Measurements from ENCODE around the genes RADIL and RBAK.

GRCh38 chr7:4726038-4726457 is 44.0 kb downstream of the FOXK1 start:
- PRO-cap: bidirectional peak, plus-strand start at chr7:4726272, minus-strand start at chr7:4725971
- RAMPAGE, long total RNA, 4 experiments: no peak in any of the 4 experiments

GRCh38 chr7:4882815-4883901 is at the start of gene RADIL:
RADIL (minus strand) TSS chr7:4883716.
- PRO-cap: unidirectional peak, minus-strand start at chr7:4883649
- RAMPAGE, long total RNA, 4 experiments: start-site peak on the minus strand in 2 of 4 experiments, at chr7:4883633-4883696 at its widest, 15 to 35 reads per replicate

GRCh38 chr7:5045484-5046069 is at the start of gene RBAK:
RBAK (plus strand) TSS chr7:5045860.
- PRO-cap: bidirectional peak, plus-strand start at chr7:5045924, minus-strand start at chr7:5045798
- RAMPAGE, long total RNA, 4 experiments: no peak in any of the 4 experiments

- PRO-cap: no peak
- RAMPAGE, long total RNA, 4 experiments: no peak in any of the 4 experiments
These were observed 676 bp downstream of the RBAK start for GRCh38 chr7:5046070-5047002.

GRCh38 chr7:5212433-5212972 is 22.5 kb downstream of the WIPI2 start:
- PRO-cap: no peak
- RAMPAGE, long total RNA, 4 experiments: no peak in any of the 4 experiments

DNA sequence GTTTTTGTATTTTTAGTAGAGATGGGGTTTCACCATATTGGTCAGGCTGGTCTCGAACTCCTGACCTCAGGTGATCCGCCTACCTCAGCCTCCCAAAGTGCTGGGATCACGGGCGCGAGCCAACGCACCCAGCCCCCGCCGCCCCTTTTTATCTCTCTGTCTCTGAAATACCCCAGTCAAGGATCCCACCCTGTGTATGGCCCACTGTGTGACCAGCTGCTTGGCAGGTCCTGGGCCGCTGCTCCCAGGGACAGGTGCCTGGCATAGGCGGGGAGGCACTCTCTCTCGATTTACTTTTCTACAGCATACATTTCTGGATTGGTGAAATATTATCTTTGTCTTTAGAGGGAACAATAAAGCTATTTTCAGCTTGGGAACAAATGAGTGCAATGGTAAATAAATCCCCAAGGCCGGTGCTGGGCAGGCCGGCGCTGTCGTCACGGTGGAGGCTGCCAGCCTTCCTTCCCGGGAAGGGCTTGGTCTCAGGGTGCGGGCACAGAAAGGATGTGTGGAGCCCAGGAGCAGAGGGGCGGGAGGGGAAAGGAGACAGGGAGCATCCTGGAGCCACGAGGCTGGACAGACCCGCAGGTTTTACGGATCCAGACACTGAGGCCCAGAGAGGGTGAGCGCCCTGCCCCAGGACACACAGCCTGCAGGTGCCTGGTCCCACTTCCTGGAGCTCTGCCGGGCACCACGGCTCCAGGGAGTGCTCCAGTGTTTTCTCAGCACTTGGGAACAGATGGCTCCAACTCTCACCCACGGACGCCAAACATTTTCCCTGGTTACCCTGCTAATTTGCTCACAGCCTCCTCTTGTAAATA is 9.0 kb upstream of the SLC29A4 start:
- PRO-cap: no peak
- RAMPAGE, long total RNA, 4 experiments: no peak in any of the 4 experiments

DNA sequence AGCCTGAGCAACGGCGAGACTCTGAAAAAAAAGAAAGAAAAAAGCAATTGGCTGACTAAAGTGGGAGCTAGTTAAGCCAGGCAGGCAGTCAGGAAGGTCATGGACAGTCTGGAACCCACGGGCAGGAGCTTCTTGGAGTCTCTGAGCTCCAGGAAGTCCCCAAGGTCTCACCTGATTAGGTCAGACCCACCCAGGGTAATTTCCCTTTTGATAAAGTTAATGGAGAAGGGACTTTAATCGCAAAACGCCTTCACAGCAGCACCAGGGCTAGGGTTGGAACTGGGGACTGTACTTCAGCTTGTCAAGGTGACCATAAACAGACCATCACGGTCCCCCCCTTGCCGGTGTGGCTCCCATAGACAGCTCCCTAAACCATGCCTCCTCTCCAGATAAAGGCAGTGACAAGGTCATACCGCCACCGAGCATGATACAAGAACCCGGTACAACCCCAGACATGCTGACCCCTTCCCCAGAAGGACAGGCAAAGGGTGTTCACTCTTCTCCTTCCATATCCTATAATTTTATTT is 6.7 kb downstream of the SLC29A4 start:
- PRO-cap: no peak
- RAMPAGE, long total RNA, 4 experiments: no peak in any of the 4 experiments

GRCh38 chr7:5396416-5396873 is 27.2 kb downstream of the TNRC18 start:
- PRO-cap: no peak
- RAMPAGE, long total RNA, 4 experiments: no peak in any of the 4 experiments

DNA sequence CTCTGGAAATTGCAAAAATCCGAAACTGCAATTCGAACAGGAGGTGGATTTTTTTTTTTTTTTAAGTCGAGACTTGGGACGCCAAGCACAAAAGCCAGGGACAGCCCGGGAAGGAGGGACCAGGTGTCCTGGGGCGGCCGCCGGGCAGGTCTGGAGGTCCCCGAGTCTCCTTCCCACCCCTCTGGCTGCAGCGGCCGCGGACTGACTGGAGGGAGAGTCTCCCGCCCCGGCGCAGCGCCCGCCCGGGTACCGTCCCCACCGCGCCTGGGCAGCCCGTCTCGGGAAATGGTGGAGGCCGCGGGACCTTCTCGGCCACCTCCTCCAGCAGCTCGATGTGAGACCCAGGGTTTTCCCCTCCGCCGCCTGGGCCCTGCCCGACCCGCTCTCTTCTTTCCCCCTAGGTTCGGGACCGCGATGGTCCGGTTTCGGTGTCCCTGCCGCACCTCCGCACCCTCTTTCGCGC is 3.7 kb downstream of the TNRC18 start:
- PRO-cap: bidirectional peak, plus-strand start at position 116 of the sequence, minus-strand start outside the sequence
- RAMPAGE, long total RNA, 4 experiments: no peak in any of the 4 experiments

DNA sequence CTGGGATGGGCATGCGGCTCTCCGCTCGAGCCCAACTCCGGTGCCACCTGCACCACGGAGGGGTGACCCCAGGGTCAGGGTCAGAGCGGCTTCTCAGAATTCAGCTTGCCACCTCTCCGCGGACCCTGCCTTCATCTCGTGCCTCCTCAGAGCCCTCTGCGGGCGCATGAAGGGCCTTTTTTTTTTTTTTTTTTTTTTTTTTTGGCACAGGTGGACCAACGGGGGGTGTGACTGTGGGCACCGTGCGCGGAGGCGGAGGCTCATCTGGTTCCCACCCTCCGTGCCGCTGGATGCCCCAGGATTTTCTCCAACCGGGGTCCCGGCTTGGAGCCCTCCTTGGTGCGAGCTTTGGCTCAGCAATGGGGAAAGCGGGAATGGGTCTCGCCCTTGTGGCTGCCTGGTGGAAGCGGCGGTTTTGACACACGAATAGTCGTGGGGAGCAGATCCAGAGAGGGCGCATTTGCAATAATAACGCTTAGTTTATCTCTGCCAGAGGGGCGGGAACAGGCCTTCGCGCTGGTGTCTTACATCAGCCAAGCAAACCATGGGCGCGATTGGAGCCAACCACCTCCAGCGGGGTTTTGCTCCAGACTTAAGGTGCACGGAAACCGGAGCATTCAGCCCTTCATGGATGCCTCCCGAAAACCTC is 5.0 kb upstream of the TNRC18 start:
- PRO-cap: bidirectional peak, plus-strand start at position 263 of the sequence, minus-strand start at position 168 of the sequence; bidirectional peak, plus-strand start at position 478 of the sequence, minus-strand start at position 361 of the sequence
- RAMPAGE, long total RNA, 4 experiments: no peak in any of the 4 experiments

DNA sequence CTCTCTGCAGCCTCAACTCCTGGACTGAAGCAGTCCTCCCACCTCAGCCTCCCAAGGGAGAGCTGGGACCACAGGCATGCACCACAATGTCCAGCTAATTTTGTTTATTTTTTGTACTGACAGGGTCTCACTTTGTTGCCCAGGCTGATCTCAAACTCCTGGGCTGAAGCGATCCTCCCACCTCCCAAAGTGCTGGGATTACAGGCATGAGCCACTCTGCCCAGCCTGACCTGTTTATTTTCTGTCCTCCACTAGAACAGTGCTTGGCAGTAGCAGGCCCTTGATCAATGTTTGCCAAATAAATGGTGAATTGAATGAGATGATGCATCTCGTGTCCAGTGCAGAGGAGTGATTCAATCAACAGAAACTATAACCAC is 5.1 kb upstream of the FBXL18 start:
- PRO-cap: no peak
- RAMPAGE, long total RNA, 4 experiments: no peak in any of the 4 experiments

DNA sequence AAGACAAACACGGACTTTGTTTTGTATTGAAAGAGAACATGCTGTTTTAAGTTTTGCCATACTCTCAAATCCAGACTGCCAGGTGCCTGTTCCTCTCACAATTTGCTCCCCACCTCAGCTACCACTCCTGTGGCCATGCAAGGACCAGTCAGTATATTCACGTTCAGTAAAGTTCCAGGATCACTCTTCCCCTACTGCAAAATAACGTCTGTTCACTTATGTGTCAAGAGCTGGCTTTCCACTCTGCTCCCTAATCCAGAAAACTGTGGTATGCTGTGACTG is 43.3 kb downstream of the FSCN1 start:
- PRO-cap: no peak
- RAMPAGE, long total RNA, 4 experiments: no peak in any of the 4 experiments

GRCh38 chr7:5694021-5694808 is 87.2 kb downstream of the RNF216 start:
- PRO-cap: bidirectional peak, plus-strand start at chr7:5694519, minus-strand start at chr7:5694277
- RAMPAGE, long total RNA, 4 experiments: no peak in any of the 4 experiments

- PRO-cap: bidirectional peak, plus-strand start at chr7:5696456, minus-strand start at chr7:5695956; bidirectional peak, plus-strand start at chr7:5696519, minus-strand start at chr7:5696488
- RAMPAGE, long total RNA, 4 experiments: no peak in any of the 4 experiments
These were observed 85.2 kb downstream of the RNF216 start for GRCh38 chr7:5696262-5696665.

DNA sequence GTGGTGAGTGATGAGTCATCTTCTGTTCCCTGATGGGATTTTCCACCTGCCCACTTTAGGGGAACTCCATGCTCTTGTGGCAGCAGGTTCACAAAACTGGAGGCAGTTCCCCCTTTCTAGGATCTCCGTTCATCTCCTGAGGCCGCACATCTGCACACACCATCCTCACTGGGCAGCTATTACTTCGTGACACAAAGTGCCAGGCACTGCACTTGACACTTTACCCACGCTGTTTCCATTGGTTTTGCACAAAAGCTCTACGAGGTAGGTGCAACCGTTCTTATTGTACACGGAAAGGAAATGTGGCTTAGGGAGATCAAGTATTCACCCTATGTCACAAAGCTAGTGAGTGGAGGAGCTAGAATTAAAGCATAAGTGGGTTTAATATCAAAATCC is 80.2 kb downstream of the RNF216 start:
- PRO-cap: no peak
- RAMPAGE, long total RNA, 4 experiments: no peak in any of the 4 experiments

GRCh38 chr7:5824042-5824639 is 42.7 kb upstream of the RNF216 start:
- PRO-cap: no peak
- RAMPAGE, long total RNA, 4 experiments: no peak in any of the 4 experiments

DNA sequence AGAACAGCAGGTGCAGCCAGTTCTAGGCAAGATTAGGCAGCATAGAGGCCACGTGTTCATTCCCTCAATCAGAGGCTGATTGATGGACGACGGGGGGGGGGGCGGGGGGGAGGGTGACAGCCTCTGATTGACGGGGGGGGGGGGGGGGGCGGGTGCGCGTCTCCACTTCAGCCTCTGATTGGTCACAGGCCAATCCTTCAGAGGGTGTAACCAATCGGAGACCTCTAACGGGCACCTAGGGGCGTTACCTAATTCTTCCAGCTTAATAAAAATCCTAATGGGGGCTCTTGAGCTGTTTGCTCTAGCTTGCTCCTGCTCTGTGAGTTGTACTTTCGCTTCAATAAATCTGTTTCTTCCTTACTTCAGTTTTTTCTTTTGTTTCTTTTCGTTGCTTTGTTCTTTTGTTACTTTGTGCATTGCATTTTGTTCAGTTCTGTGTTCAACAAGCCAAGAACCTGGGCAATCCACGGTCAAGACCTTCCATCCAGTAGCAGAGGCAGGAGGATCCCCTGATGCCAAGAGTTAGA is 1.0 kb upstream of the CCZ1 start:
- PRO-cap: no peak
- RAMPAGE, long total RNA, 4 experiments: no peak in any of the 4 experiments

- PRO-cap: no peak
- RAMPAGE, long total RNA, 4 experiments: no peak in any of the 4 experiments
These were observed 35.0 kb downstream of the USP42 start for GRCh38 chr7:6139369-6140435.

- PRO-cap: no peak
- RAMPAGE, long total RNA, 4 experiments: no peak in any of the 4 experiments
These were observed 51.1 kb downstream of the CYTH3 start for GRCh38 chr7:6221310-6221725.

GRCh38 chr7:6228185-6228820 is 44.1 kb downstream of the CYTH3 start:
- PRO-cap: no peak
- RAMPAGE, long total RNA, 4 experiments: no peak in any of the 4 experiments